ENCODE data around the genes AHCTF1, ZNF670 and OR14A16.

DNA sequence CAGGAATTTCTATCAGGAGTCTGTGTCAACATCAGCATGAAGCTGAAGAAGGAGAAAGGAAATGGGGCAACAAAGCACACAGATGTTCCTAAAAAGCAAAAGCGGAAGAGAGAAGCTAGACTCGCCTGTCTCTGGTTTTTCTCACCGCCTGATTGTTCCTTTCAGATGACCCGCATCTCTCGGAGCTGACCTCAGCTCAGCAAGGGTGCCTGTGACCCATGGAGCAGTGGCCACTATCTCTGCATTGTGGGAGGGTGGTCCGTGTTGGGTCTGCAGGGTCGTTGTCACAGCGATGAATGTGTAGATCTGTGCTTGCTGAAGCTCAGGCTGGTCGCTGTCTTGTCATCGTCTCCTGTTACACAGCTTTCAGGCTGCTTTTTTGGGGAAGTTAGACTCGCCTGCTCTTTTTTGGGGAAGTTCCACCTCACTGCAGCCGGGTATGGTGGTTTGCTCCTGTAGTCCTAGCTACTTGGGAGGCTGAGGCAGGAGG is 156.3 kb downstream of the KIF26B start:
- RRBS, result no CpG with 5 or more reads among the region's 12 CpGs

DNA sequence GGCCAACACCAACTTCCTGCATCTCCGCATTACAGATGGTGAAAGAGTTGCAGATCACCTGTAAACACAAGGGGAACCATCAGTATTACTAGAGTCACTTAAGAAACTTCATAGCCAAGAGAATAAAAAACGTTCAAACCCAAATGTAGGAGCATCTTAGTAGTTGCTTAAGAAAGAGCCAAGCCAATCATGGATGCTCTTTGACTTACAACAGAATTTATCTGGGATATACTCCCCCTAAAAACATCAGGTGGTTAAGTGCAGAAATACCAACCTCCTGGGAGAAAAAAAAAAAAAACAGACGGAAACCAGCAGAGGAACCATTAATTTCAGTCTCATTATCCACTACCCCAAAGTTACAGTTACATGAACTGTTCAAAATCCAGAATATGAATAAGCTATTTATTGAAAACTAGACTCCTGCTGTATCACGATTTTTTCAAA is 577.2 kb downstream of the SMYD3 start:
- RRBS, result no CpG with 5 or more reads among the region's 4 CpGs

GRCh38 chr1:245980584-245981398 is 526.3 kb downstream of the SMYD3 start:
- RRBS, result no CpG with 5 or more reads among the region's 7 CpGs

- RRBS, result no CpG with 5 or more reads among the region's 8 CpGs
Observed at GRCh38 chr1:246102133-246102891, 404.8 kb downstream of the SMYD3 start.

GRCh38 chr1:246176106-246176617 is 330.9 kb downstream of the SMYD3 start:
- RRBS, result no CpG with 5 or more reads among the region's 6 CpGs

- RRBS, result no CpG with 5 or more reads among the region's 16 CpGs
Observed at GRCh38 chr1:246193438-246194028, 313.5 kb downstream of the SMYD3 start.

DNA sequence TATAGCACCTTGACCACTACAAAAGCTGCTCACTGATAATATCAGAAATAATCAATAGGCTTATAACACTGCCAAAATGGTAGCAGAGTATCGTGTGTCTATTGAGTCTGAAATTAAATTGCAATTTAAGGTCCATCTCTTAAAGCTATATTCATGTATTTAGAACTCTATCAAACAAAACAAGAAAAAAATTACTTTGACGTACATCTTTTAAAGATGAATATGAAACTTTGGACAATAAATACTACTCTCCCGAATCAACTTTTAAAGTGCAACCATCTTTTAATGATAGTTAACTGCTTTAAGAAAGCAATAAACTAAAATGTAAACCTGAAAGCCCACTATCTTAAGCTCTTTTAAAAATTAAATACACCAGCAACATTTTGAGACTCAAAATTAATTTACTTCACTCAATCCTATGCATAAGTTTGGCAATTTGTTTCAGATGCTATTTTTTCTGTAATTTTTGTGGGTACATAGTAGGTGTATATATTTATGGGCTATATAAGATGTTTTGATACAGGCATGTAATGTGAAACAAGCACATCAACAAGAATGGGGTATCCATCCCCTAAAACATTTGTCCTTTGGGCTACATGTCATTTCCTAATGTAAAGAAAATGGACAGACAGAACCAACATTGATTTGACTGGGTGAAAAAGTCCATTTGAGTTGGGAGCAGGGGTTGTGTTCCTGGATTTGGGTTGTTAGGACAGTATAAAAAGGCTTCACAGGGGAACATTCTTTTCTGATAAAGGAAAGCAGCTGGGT is 256.4 kb downstream of the SMYD3 start:
- RRBS, result no CpG with 5 or more reads among the region's 3 CpGs

- RRBS, result no CpG with 5 or more reads among the region's 7 CpGs
Observed at GRCh38 chr1:246322261-246323147, 184.6 kb downstream of the SMYD3 start.

- RRBS, result no CpG with 5 or more reads among the region's 4 CpGs
Observed at GRCh38 chr1:246579735-246580302, 13.6 kb downstream of the CNST start.

DNA sequence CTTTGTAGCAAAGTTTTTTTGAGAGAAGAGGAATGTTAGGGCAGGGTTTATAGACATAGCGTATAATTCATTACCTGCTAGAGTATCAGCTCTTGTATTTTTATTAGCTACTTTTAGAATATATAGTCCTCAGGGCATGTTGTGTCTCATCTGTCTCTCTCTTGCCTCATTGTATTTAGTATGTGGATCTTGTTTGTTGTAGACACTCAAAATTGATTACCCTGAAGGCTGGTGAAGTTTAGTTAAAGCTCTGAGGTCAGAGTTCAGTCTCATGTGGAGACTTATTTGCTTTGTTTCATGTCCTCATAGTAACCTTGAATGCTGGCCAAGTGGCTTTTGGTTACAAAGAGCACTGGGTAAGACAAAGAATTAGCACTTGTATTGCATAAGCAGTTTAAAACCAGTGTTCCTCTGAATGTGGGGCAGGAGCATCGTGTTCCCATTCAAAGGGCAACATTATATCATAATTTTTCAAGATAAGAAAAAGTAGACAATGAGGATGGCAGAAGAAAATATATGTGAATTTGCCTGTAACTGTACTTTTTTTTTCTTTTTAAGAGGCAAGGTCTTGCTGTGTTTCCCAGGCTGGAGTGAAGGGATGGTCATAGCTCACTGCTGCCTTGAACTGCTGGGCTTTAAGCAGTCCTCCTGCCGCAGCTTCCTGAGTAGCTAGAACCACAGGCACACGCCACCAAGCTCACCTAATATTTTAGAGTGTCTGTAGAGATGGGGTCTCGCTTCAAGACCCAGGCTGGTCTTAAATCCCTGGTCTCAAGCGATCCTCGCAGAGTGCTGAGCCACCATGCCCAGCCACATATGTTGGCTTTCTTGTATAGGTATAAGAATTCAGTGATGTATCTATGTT is 17.4 kb downstream of the CNST start:
- RRBS, result no CpG with 5 or more reads among the region's 7 CpGs

DNA sequence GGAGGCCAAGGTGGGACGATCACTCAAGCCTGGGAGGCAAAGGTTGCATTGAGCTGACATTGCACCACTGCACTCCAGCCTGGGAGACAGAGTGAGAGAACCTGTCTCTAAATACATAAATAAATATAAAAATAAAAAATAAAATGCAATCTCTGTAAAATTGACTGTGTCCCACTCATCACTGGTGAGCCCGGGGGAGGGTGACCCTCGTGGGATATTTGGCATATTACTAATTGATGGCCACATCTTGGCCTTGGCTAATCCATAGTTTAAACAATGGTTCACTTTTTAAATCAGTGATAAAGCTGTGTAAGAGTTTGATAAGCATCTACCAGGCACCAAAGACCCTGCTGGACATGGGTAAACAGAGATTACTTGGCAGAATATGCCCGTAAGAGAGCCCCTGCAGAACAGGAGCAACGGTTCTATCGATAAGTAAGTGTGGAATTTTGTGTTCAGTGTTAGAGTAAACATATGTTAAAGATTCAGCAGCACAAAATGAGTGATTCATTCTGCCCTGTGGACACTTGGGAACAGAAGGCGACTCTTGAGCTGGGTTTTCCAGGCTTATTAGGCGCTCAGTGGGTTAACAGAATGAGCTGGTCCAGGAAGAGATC is 55.7 kb downstream of the CNST start:
- RRBS, result no CpG with 5 or more reads among the region's 8 CpGs

DNA sequence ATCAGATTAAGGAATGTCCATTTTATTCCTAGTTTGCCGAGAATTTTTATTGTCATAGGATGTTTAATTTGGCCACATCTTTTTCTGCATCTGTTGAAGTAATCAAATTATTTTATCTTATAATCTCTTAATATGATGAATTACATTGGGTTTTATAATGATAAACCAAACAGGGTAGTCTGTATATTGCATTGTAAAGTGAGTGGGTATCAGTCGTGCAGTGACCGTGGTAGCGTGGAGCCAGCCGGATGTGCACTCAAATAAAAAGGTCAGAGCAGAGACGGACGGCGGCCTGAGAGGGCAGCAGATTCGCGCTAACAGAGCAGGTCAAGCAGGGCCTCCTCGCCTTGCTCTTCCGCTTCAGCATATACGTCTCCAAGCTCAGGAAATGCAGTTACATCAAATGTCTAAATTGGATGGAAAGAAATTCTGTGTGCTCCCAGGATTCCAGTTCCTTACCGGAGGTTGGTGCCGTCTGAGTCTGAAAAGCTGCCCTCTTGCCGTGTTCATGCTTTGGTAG is 51.5 kb downstream of the SCCPDH start:
- RRBS, result 100% methylated on average over 1 of the region's 16 CpGs

- RRBS, result no CpG with 5 or more reads among the region's 14 CpGs
Observed at GRCh38 chr1:246837461-246838672, 93.9 kb downstream of the AHCTF1 start.

GRCh38 chr1:246931742-246932217 is at the start of gene AHCTF1:
Gene AHCTF1 (minus strand): TSS chr1:246931948.
- RRBS, result 1% methylated on average over 18 of the region's 47 CpGs

DNA sequence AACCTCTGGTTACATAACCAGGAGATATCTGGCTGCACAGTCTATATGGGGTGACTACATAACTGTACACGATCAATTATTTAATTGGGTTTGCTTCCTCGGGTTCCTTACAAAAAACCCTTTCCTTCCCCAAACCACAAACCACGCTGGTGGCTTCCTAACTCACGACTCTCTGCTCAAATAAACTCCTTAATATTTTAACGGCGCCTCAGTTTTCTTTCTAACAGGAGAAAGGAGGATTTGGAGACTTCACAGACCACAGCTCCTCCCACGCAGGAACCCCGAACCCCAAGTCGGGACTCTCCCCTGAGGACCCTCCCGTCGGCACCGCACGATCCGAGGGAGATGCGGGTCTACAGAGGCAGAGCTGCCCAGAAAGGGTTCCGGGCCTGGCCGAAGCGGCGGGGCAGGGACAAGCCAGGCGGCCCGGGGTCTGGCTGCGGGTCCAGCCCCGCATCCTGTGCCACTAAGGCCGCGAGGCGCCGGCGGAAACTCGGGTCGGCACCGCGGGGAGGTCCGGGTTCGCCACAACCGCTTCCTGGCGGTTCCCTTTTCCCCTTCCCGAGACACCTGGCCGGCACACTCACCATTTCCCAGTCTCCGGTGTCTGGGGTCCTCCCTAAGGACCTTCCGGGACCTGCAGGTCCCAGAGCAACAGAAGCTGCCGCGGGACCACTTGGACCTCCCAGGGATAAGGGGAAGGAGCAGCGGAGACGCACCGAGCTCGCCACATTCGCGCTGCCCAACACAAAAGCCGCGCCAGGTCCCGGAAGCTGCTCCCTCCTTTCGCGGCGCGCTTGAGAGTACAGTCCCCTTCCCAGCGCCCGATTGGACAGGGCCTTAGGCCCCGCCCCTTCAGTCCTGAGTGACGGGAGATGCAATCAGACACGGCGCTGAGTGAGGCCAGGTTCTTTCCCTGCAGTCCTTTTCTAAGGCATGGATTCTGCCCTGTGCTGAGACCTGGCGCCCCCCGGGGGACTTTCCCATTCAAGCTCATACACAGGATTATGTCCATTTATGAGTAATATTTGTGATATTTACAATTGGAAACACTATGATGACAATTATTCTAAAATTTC is at the start of gene ZNF670:
Gene ZNF670, minus strand, starts transcription at position 805 of the 1,079 bp plus-strand sequence.
- RRBS, result 2% methylated on average over 18 of the region's 63 CpGs

GRCh38 chr1:247126277-247126748 is 22.2 kb upstream of the ZNF669 start:
- RRBS, result no CpG with 5 or more reads among the region's 46 CpGs

DNA sequence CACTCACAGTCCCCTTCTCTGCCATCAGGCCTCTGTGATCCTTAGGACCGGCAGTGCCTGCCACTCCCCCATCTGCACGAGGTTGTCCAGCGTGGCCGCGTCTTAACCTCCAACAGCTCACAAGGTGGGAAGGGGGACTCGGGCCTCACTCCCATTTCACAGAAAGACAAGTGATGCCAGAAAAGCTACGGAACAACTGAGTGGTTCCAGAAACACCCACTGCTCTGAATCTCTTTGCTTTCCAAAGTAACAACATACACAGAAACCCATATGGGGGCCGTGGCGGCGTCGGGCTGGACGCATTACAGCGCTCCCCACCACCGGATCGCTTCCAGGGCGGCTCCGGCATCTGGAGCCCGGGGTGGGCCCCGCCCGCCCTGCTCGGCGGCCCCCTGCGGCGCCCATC is 994 bp downstream of the ZNF496 start:
- RRBS, result no CpG with 5 or more reads among the region's 24 CpGs

DNA sequence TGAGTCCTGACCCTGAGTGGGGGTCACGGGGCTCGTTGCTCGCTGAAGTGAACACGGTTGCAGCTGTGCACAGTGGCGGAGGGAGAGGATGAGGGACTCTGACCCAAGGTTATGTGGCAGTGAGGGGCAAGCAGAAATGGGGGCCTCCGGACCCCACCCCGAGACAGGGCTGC is 702 bp upstream of the ZNF496 start:
- RRBS, result 2% methylated on average over 2 of the region's 7 CpGs

DNA sequence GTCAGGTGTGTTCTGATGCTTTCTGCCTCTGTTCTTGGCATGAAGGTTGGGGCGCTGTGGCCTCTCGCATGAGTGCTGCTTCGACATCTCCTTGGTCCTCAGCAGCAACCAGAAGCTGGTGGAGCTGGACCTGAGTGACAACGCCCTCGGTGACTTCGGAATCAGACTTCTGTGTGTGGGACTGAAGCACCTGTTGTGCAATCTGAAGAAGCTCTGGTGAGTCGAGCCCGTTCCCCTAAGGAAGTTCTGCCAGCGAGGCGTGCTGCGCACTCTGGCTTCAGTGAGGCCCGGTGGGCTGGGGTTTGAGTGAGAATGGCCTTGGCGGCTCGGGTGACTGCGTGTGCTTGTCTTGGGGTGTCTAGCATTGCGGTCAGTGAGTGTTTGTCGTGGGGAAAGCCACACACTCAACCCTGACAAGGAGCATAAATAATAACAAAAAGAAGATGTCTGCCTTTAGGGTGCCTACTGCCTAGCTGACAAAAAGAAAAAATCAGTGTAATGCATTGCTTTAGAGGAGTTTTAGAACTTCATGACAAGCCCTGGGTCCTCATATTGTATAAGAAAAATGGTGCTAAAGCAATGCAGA is 18.2 kb downstream of the NLRP3 start:
- RRBS, result no CpG with 5 or more reads among the region's 17 CpGs

- RRBS, result no CpG with 5 or more reads among the region's 5 CpGs
Observed at GRCh38 chr1:247824039-247824602, at the start of gene OR14A16. Gene OR14A16 (minus strand): TSS chr1:247824119.